ENCODE data around the genes MYZAP and POLR2M.

DNA sequence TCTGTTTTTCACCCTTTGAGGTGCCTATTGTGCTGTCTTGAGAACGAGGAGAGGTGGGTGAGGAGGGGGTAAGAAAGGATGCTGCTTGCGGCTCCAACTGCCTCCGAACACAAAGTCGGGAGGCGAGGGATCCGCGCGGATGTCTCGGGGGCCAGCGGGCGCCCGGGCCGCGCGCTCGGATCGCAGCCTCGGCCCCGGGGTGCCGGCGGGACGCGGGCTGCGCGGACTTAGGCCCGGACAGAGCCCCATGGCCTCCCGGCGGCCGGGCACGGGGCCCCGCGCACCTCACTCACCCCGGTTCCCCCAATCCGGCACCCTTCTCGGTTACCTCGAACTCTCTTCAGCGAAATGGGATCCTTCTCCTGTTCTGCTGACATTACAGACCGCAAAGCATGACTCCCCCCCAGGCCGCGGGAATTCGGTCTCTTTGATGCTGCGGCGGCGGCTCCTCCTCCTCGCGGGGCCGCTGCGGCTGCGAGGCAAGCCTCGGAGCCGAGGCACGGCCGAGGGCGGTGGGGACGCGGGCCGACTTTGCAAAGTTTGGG is 566 bp downstream of the PYGO1 start:
- RRBS = no CpG with 5 or more reads among the region's 57 CpGs

DNA sequence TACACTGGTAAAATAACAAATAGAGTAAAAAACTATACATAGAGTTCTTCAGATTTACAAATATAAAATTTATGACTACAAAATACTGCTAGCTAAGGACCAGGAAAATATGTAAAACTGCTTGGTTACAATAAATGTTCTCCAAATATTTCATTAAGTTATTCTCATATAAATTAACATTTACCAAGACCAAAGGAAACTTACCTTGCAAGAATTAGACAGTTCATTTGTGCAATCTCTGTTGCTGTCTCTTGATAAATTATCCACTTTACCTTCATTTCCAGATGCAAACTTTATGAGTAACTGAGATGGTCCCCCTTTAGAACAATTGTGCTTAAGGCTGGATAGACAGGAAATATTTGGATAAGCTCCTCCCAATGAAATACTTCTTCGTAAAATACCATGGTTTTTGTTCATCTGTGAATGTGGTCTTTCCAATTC is 78.3 kb downstream of the NEDD4 start:
- RRBS = no CpG with 5 or more reads among the region's 1 CpG

DNA sequence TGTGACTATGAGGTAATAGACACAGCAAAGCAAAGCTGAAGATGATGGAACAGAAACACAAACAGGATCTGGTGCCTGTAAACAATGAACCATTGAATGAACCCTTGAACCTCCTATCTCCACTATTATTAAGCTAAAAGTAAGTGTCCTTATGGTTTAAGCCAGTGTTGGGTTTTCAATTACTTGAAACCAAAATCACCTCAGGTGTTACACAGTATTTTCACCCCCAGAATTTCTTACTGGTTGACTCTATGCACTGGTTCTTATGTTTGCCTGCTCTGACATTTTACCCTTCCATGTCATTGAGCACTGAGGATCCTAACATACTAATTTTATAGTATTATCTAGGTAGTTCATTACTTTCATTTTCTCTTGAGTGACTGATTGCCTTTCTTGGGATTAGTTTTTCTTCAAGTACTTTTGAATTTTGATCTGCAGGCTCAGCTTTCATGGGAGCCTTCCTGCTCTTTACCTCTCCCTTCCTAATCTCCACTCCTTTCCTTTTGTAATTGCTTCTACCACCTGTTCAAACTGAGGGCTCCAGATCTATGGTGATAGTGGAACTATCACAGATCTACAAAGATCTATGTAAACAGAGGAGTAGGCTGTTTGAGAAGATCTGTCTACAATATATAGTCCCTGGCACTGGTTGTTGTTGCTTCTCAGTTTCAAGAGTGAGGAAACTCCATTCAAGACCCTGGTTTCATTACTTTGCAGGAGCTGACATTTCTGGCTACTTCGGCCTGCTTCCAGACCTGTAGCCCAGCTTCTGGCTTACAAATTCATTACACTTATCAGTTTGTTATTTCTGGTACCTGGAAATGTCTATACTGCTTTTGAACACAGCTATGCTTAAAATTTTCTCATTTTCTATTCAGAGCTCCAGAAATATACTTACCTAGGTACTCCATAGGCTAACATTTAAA is 96.2 kb upstream of the NEDD4 start:
- RRBS = no CpG with 5 or more reads among the region's 1 CpG

DNA sequence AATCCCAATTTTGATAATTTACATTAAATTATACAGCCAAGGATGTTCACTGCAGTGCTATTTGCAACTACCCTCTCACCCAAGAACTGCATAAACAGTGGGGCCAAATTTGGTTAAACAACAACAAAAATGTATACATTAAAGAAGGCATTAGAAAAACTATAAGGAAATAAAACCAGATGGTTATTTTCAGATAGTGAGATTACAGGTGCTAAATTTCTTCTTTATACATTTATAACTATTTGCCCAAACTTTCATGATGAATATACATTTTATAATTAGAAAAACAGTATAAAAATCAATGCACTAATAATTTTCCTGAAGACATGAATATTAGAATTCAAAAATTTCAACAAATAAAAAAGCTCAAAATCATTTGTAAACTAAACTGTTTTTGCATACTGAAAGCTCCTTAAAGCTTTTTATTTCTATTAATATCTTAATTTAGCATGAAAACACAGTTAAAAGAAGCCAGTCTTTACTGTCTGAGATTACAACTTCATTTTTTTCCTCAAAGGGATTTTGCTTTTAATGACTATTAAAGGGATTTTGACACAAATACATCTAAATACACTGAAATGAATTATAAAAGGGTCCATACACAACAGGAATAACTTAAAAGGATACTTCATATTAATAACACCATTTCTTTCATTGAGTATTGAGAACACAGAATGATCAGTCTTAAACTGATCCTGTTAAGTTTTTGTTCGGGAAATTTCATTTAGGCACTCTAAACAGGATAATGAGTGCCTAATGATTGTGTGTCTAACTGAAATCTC is 110.6 kb downstream of the RFX7 start:
- RRBS = no CpG with 5 or more reads among the region's 1 CpG

DNA sequence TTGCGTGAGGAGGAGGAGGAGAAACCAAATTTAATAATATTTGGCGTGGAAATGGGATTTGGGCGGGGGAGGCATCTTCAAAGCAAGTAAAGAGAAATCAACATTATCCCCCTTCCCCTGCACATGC is 289 bp upstream of the RFX7 start:
- RRBS = no CpG with 5 or more reads among the region's 3 CpGs

DNA sequence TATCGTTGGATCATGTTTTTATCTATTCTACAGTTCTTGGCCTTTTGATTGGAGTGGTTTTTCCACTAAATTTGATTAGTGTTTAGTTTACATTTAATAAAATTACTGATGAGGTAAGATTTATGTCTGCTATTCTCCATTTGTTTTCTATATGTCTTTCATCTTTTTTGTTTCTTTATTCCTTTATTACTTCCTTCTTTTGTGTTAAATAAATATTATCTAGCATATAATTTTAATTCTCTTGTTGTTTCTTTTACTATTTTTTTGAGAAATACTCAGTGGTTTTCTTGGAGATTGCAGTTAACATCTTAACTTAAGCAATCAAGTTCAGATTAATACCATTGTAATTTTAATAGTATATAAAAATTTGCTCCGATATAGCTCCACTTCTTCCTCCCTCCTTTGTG is 46.8 kb upstream of the TEX9 start:
- RRBS = no CpG with 5 or more reads among the region's 2 CpGs

GRCh38 chr15:56815205-56815531 is 81.9 kb upstream of the ZNF280D start:
- RRBS = no CpG with 5 or more reads among the region's 6 CpGs

DNA sequence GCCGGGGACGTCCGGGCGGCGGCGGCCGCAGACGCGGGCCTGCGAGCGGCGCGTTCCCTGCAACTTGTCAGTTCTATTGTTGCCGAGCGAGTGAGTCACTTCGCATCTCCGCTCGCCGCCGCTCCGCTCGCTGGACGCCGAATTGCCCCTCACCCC is 810 bp downstream of the TCF12 start:
- RRBS = 0% methylated on average over 1 of the region's 24 CpGs

DNA sequence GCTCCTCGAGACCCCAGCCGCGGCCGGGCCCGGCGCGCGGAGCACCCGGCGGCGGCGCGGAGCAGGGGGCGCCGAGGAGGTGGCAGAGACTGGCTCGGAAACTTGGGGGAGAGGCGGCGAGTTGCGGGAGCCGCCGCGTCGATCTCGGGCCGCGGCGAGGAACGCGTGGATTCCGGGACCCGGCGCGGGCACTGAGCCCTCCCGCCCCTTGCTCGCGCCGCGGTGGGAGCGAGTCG is 1.0 kb downstream of the TCF12 start:
- RRBS = under 1% methylated on average over 8 of the region's 40 CpGs

DNA sequence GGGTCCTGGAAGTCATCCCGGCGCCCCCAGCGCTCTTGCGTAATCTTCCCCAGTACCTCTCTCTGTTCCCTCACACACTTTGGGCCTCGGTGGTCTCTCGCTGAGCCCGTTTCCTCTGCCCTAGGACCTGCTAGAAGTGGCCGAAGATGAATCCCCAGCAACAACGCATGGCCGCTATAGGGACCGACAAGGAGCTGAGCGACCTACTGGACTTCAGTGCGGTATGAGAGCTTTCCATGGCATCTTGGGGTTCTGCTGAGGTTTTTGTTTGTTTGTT is 1.3 kb downstream of the TCF12 start:
- RRBS = 0% methylated on average over 1 of the region's 13 CpGs

DNA sequence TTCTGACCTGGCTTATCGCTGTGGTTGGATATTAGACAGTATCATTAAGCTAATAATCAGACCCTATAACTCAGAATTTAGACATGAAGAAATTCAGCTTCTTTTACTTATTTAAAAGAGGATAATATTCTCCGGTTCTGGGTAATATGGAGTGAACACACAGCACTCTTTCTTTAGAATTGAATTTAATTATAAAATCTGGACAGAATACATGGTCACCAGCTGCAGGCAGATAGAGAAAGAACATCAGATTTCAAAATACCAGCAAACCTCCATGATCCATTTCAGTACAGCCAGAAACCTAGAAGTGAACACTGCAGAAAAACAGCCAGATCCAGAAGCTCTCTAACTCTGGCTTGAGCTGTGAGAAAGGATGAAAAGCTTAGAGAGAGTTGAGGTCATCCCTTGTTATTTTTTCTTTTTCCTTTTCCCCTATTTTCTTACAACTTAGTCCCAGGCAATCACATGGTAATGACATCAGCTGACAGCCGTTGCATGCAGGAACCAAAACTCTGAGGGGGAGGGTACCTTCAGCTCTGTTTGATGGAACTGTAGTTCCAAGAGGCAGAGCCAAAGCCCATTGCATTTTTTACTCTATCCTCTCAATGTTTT is 113.1 kb downstream of the TCF12 start:
- RRBS = no CpG with 5 or more reads among the region's 3 CpGs

DNA sequence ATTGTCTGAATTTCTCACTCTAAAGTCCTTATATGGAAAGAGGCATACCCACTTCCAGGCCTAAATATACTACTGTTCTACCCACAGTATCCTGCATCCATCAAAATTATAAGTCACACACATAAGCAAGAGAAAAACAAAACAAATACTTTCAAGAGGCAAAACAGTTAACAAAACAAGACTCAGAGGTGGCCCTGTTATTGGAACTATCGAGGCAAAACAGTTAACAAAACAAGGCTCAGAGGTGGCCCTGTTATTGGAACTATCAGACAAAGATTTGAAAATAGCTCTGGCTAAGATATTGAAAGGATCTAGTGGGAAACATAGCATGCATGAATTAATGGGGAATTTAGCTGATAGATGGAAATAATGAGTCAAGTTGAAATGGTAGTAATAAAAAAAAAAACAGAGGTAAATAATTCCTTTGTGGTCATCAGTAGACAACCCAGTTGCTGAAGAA is 224.1 kb upstream of the CGNL1 start:
- RRBS = no CpG with 5 or more reads among the region's 1 CpG

DNA sequence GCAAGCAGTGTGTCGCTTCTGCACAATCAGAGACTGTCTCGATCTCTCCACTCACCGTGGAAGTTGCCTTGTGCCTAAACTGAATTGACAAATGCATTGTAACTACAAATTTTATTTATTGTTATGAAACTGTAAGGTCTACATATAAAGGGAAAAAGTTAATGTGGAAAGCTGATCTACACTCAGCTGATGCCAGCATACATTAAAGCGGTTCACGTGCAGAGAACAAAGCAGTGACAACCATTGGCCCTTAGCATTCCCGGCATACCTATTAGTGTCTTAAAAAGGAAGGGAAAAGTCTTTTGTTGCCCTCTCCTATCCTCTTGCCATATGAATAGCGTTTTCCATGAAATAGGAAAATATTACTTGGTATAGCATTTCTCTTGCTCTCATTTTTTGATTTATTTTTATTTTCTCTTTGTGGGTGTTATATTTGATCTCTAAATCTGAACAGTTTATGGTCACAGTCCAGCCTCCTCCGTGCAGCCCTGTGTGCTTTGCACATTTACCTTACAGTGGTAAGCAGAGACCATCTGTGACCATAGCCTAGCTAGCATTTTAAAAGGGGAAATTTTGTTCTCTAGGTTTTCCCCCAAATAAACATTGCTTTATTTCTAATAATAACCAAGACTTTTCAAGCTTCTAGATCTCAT is 89.8 kb upstream of the CGNL1 start:
- RRBS = no CpG with 5 or more reads among the region's 8 CpGs

GRCh38 chr15:57334264-57334838 is 42.0 kb upstream of the CGNL1 start:
- RRBS = no CpG with 5 or more reads among the region's 18 CpGs

GRCh38 chr15:57578330-57578783 is 13.3 kb upstream of the MYZAP start:
- RRBS = no CpG with 5 or more reads among the region's 5 CpGs

GRCh38 chr15:57591645-57592322 is at the start of gene MYZAP:
MYZAP (plus strand) TSS chr15:57591904.
- RRBS = 46% methylated on average over 51 of the region's 67 CpGs

DNA sequence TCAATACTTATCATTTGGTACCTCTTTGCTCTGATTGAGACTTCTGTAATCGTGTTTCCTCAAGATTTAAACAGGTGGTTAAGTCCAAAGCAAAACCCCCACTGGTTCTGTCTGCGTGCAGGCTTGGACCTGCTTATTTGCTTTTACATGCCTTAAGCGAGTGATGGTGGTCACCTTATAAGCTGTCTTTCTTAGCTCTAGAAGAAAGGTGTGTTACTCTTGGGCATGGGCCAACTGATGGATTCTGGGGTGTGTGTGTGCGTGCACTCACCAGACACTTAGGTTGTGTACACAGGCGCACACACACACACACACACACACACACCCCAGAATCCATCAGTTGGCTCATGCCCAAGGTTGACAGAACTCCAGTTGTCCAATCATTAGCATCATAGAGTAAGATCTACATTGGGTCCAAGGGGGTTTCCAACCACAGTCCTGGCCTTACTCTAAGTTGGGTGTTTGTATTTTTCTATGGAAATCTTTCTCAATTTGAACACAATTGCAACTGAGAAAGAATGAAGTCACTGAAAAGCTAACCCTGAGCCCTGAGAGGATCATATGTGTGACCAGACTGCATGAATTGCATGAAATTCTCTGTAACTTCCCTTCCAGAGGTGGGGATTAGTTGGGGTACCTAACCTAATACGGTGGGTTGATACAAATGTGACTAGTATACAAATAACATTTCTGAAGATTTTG is 1.3 kb downstream of the MYZAP start:
- RRBS = no CpG with 5 or more reads among the region's 6 CpGs

DNA sequence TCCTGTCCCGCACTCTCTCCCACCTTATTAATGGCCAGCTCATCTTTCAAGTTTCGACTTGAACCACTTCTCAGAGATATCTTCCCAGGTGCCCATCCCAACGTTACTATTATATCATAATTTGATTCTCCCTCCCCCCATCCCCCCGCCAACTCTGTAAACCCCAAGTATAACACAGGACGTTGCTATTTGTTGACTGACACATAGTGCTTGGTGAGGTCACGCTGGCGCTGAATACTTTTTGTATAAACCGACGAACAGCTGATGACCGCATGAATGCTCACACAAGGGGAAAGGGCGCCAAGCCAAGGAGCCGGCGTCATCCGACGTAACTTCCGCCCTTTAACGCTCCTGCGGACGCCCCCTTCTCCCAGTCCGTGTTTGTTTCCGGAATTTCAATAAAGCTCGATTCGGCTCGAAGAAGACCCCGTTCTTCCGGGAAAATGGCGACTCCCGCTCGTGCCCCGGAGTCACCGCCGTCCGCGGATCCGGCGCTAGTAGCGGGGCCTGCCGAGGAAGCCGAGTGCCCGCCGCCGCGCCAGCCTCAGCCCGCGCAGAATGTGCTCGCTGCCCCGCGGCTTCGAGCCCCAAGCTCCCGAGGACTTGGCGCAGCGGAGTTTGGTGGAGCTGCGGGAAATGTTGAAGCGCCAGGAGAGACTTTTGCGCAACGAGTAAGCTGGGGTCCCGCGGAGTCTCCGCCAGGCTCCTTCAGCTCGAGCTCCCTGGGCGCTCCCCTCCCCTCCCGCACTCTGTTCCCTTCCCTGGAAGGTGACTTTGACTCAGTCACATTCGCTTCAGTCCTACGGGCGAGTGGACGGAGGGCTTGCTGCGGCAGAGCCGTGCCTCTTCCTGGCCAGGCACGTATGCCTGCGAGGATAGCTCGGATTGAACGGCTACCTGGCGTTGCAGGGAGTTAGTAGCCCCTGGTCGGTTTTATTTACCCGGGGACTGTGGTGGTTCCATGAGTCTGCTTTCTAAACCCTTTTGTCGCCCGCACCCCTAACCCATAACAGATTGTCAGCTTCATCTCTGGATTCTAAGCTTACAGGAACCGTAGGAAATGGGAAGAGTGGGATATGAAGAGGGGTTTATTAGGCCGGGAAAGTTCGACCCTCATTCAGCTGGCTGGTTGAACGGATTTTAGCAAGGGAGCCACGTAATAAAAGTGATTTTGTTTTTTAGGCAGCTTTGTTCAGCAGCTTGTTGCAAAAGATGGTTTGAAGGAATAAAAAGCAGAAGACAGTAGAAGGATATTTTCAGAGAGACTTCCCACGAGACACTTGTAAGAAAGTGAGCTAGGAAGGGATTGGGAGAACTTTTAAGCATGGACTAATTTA is at the start of gene POLR2M:
TSS of gene POLR2M (plus strand) at position 430 of the 1,337 bp plus-strand sequence.
- RRBS = under 1% methylated on average over 15 of the region's 83 CpGs

GRCh38 chr15:58095549-58095831 is 30.0 kb upstream of the ALDH1A2 start:
- RRBS = no CpG with 5 or more reads among the region's 1 CpG

GRCh38 chr15:58174761-58175091 is 36.5 kb downstream of the AQP9 start:
- RRBS = no CpG with 5 or more reads among the region's 5 CpGs